Tibial nerve (tissue), 3 donors: Measurements from ENCODE around the gene SLC47A2.

- PRO-cap: no peak
- RAMPAGE, long total RNA, 3 experiments: no peak in any of the 3 experiments
Measured at GRCh38 chr17:17816367-17817414, 20.1 kb downstream of the SREBF1 start.

GRCh38 chr17:17821958-17823196 lies 14.4 kb downstream of the SREBF1 start:
- PRO-cap: no peak
- RAMPAGE, long total RNA, 3 experiments: no peak in any of the 3 experiments

DNA sequence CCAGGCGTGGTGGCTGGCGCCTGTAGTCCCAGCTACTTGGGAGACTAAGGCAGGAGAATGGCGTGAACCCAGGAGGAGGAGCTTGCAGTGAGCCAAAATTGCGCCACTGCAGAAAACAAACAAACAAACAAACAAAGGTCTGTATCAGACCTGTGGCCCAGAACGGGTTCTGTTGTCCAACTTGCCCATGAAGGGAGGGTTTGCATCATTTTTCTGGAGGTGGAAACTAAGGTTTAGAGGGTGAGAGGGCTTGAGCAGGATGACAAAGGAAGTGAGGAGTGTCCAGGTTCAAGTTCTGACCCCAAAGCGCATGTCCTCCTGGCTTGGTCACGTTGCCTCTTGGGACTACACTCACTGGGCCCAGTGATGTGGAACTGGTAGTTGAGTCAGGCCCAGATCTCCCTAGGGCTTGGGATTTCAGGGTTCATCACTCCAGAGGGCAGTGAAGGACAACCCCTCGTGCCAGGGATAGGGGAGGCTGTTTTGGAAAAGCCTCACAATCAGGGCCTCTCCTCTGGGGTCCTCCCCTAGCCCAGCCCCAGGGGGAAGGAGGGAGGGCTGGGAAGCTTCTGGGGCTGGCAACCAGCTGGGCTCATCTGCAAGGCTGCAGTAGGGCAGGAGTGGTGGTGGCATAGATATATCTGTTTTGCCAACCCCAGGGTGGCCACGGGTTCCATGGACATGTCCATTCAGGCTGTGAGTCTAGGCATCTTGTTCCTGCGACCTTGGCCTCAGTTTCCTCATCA lies 1.7 kb downstream of the SREBF1 start:
- PRO-cap: no peak
- RAMPAGE, long total RNA, 3 experiments: no peak in any of the 3 experiments

DNA sequence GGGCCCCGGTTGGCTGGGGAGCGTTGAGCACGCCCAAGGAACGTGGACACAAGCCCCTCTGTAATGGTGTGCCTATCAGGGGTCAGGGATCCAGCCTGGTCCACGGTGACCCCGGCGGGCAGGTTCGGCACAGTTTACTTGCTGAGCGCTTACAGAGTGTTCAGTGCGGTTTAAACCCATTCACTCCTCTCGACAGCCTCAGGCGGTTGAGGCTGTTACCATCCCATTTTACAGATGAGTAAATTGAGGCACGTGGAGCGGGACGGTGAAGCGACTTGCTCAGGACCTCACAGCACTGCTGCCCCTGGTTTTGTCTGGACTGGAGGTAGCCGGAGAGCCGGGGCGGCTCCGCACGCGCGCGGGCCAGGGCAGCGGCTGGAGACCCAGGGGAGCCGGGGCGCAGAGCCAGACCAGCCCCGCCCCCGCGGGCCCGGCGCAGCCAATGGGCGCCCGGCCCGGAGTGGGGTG lies 3.0 kb upstream of the SREBF1 start:
- PRO-cap: bidirectional peak, plus-strand start outside the sequence, minus-strand start at position 377 of the sequence
- RAMPAGE, long total RNA, 3 experiments: no peak in any of the 3 experiments

DNA sequence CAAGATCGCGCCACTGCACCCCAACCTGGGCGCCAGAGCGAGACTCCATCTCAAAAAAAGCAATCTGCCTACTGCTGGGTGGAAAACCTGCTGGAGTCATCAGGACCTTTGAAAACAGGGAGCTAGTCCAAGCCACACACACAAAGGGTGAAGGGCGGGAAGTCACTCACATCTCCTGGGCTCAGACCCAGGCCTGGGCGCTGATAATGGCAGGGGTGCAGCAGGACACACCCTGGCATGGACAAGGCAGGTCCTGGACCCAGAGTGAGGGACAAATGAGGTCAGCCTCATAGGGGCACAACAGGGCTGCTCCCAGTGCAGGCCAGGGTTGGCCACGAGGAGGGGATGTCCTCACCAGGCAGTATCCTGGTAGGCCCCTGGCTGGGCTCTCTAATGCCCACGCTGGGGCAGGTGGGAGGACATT lies 23.1 kb upstream of the SREBF1 start:
- PRO-cap: no peak
- RAMPAGE, long total RNA, 3 experiments: no peak in any of the 3 experiments

DNA sequence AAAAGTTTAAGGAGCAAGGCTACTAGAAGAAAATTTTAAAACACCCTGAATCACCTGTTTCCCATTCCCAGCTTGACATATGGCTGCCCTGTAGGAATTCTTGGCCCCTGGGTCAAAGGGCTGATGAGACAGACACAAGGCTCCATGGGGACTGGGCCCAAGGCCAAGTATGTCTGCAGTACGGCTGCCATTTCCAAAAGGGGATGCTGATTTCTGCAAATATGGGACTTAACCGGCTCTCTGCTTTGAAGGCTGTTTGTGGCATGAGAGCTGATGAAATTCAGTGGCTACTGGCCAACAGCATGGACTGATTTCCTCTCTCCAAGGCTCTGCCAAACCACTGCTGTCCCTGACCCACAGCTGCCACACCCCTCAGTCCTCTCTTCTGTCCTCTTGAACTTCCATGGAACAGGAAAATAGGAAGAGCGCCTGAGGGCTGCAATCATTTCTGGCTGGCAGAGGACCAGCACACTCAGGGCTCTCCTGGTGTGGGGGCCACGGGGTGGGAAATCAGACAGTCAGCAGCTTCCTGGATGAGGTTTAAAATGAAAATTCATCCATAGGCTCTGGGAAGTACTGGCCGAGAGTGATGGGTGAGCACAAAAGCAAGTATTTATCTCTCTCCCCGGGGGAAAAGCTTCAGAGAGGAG lies 63.9 kb upstream of the SREBF1 start:
- PRO-cap: no peak
- RAMPAGE, long total RNA, 3 experiments: no peak in any of the 3 experiments

- PRO-cap: no peak
- RAMPAGE, long total RNA, 3 experiments: start-site peak on the minus strand in 1 of 3 experiments, at chr17:17936068-17936077 at its widest, 5 reads per replicate
Measured at GRCh38 chr17:17935760-17936637, 36.2 kb downstream of the TOM1L2 start.

DNA sequence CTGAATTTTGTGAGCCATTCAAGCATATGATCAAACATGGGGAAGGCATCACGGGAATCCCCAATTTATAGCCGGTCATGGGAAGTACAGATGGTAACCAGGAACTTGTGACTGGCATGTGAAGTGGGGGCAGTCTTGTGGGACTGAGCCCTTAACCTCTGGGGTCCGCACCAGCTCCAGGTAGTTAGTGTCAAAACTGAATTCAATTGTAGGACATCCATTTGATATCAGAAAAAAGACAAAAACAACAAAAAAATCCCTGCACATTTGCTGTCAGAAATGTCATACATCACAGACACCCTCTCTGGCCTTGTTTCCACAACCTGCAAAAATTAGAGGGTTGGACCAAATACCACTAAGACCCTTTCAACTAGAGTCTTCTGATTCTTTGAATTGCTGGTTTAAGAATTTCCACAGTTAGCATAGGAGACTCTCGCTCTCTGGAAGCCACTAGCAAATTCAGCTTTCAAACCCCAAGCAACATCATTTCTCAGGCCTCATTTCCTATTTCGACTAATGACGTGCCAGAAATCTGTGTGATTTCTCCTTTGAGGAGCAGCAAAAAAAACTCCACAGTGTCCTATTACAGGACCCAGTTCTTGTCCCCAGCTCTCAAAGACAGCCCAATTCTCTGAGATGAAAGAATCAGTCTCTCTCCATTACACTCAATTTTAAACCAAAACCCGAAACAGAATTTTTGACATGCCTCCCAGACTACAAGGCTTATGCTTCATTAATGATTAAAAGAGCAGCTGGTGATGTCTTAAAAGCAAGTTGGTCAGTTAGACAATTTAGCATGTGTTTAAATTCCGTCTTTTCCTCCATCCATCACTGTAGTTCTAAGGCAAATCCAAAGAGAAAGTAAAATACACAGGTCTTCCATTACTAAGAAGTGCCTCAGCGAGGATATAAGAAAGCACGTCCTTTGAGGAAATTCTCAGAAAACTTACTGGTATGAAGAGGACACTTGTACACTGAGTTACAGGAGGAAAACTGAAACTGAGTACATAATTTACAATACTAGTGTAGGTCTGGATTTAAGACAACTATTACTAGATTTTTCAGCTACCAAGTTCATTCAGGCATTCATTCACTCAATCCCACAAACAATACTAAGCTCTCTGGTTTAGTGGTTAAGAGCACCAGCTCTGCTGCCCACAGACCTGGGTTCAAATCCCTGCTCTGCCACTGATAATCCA lies 12.7 kb downstream of the TOM1L2 start:
- PRO-cap: no peak
- RAMPAGE, long total RNA, 3 experiments: no peak in any of the 3 experiments

- PRO-cap: no peak
- RAMPAGE, long total RNA, 3 experiments: no peak in any of the 3 experiments
Measured at GRCh38 chr17:17983376-17983955, 10.8 kb downstream of the DRC3 start.

GRCh38 chr17:18070844-18071392 lies 16.8 kb upstream of the DRG2 start:
- PRO-cap: no peak
- RAMPAGE, long total RNA, 3 experiments: no peak in any of the 3 experiments

GRCh38 chr17:18246688-18247619 lies 11.6 kb downstream of the FLII start:
- PRO-cap: no peak
- RAMPAGE, long total RNA, 3 experiments: no peak in any of the 3 experiments

DNA sequence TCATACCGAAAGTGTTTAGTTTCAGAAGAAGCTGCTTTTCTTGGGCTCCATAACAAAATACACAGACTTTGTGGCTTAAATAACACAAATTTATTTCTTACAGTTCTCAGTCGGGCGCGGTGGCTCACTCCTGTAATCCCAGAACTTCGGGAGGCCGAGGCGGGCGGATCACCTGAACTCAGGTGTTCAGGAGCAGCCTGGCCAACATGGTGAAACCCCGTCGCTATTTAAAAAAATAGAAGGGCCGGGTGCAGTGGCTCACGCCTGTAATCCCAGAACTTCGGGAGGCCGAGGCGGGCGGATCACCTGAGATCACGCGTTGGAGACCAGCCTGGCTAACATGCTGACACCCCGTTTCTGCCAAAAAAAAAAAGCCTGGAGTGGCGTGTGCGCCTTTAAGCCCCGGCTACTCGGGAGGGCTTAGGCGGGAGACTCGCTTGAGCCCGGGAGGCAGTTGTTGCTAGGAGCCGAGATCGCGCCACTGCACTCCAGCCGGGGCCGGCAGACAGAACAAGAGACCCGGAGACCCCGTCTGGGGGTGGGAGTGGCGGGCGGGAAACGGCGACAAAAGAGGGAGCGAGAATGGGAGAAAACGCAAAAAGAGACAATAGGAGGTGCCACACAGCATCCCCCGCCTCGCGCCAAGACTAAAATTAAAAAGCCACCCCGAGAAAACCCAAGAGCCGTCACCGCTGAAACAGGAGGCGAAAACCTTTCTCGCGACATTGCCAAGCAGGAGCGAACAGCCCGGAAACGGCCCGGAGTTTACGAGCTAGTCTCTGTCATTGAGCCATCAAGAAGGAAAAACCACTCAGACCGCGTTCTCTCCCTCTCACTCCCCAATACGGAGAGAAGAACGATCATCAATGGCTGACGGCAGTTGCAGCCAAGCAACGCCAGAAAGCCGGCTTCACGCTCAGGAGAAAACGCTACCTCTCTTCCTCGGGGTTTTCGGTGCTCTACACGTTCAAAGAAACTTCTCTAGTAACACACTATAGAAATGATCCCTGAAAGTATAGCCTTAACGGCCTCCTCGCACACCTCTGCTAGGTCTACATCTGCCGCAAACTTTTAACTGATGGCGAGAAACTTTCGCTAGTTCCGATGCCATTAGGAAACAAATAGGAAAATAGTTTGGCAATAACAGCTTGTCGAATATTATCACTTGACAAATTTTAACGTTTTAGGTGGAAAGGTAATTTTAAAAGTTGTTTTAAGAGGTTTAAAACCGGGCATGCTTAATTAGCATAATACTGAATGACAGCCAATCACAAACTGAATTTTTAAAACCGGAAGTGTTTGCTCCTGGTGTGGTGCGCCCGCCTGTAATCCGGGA lies 15.3 kb upstream of the GRAPL start:
- PRO-cap: unidirectional peak, plus-strand start at position 449 of the sequence
- RAMPAGE, long total RNA, 3 experiments: no peak in any of the 3 experiments

GRCh38 chr17:19248748-19249281 lies 11.6 kb downstream of the EPN2 start:
- PRO-cap: no peak
- RAMPAGE, long total RNA, 3 experiments: no peak in any of the 3 experiments

GRCh38 chr17:19270756-19271581 lies 33.8 kb downstream of the EPN2 start:
- PRO-cap: no peak
- RAMPAGE, long total RNA, 3 experiments: no peak in any of the 3 experiments

- PRO-cap: unidirectional peak, plus-strand start at chr17:19464163
- RAMPAGE, long total RNA, 3 experiments: no peak in any of the 3 experiments
Measured at GRCh38 chr17:19463911-19464520, 53.0 kb downstream of the RNF112 start.

DNA sequence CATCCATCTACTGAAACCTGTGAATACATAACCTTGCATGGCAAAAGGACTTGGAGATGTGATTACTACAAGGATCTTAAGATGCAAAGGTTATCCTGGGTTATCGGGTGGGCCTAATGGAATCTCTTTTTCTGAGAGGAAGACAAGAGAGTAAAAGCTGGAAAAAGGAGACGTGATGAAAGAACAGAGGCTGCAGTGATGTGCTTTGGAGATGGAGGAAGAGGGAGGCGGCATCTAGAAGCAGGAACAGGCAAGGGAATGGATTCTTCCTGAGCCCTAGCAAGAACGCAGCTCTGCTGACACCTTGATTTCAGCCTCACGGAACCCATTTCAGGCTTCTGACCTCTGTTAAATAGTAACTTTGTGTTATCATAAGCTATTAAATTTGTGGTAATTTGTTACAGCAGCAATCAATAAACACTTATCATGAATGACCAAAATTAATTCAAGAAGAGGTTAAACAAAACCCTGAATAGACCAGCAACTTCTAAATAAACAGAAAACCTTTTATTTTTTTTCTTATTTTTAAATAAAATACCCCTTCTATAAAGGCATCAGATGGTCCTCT lies 4.2 kb upstream of the SLC47A1 start:
- PRO-cap: no peak
- RAMPAGE, long total RNA, 3 experiments: no peak in any of the 3 experiments

DNA sequence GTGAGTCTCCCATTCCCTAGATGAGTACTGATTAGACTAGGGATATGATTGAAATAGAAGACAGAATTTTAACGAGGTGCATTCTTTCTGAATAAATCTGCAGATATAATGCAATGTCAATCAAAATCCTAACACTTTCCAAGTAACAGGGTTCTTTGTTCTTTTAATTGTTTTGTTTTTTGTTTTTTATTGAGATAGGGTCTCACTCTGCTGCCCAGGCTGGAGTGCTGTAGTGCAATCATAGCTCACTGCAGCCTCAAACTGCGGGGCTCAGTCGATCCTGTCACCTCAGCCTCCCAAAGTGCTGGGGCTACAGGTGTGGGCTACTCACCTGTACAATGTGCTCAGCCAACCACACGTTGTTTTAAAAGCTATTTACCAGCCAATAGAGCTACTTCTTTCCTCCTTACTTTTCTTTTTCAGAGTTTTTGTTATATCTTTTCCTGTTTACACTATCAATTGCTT lies 2.5 kb upstream of the SLC47A1 start:
- PRO-cap: no peak
- RAMPAGE, long total RNA, 3 experiments: no peak in any of the 3 experiments

DNA sequence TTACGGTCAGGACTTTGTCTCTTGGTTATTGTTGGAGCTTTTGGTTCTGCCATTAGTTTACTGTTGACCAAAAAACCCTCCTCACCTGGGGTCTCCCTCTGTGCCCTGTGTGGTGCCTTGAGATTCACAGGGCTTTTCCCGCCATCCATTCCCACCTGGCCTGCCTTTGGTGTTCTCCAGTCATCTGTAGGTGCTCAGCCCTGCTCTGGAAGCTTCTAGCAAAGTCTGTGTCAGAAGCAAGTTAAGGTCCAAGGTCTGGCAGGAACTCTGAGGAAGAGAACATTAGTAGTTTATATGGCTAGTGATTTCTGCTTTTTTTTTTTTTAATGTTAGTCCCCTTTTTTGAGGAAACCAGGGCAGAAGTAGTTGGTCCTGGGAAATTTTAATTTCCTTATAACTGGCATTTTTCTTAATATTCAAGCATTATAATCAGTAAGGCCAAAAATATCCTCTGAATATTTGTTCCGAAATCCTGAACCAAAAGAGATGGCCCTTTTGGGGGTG lies 37.2 kb downstream of the SLC47A1 start:
- PRO-cap: no peak
- RAMPAGE, long total RNA, 3 experiments: no peak in any of the 3 experiments

- PRO-cap: no peak
- RAMPAGE, long total RNA, 3 experiments: no peak in any of the 3 experiments
Measured at GRCh38 chr17:19716326-19717172, at the start of gene SLC47A2. SLC47A2 (minus strand) TSS chr17:19716584.

- PRO-cap: no peak
- RAMPAGE, long total RNA, 3 experiments: no peak in any of the 3 experiments
Measured at GRCh38 chr17:20263460-20264004, 203.8 kb downstream of the LGALS9B start.